Placental pericyte (primary cell): ENCODE data around the gene SGCA.

DNA sequence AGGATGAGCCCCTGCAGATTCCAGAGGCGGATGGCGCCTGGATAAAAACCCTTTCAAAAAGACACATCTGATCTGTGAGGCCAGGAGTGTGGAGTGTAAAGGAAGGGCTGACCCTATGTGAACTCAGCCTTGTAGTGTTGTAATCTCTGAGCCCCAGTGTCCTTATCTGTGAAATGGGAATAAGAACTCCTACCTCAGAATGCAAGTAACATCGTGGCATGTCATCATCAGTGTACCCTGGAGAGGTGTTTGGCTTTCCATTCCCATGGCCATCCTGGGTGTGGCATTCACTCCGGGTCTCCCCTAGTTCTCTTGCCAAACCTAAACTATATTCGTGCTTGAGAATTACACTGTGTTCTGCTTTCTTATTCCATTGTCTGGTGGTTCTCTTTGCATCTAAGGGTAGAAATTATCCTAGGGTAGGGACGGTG lies 1.9 kb downstream of the NXPH3 start:
- CAGE, long polyA plus RNA = no peak

DNA sequence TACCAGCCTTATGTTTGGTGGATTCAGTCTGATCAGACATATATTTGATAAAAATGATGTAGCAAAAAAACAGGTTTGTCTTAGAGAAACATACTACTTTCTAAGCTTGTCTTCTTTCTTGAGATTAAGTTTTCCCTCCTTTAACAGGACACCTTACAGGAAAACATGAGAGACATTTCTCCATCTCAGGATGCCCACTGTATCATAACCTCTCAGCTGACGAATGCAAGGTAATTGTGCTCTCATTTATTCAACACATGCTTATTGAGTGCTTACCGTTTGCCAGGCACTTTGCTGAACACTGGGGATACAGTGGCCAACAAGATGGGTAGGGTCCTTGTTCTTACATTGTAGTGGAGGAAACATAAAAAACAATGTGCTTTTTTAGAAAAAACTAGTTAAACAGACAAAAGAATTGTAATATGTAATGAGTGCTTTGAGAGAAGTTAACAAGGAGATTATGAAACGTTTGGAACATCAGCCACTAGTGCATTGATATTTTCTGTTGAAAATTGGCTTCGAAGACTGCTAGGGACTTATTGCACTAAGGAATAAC lies 16.8 kb downstream of the KAT7 start:
- CAGE, long polyA plus RNA = no peak

- CAGE, long polyA plus RNA = no peak
Measured at GRCh38 chr17:49835354-49835686, 12.5 kb downstream of the TAC4 start.

DNA sequence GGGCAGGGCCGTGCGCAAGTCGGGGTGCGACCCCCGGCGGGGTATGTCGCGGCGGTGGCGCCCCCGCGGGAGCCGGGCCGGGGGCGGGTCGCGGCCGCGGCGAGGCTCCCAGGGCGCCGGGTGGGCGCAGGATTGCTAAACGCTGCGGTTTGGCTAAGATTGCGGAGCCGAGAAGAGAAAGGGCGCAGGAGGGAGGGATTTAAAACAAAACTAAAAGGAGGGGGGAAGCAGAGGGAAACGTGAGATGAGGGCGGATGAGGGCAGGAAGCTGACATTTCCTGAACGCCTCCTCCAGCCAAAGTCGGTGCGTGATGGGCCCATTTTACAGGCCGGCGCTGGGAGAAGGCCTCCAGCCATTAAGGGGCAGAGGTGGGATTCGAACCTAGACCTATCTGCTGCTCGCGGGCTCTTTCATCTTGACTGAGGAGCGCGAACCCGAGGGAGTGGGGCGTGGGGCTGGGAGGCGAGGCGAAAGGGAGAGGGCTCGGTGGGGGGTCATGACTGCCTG lies 3.5 kb upstream of the TAC4 start:
- CAGE, long polyA plus RNA = no peak

DNA sequence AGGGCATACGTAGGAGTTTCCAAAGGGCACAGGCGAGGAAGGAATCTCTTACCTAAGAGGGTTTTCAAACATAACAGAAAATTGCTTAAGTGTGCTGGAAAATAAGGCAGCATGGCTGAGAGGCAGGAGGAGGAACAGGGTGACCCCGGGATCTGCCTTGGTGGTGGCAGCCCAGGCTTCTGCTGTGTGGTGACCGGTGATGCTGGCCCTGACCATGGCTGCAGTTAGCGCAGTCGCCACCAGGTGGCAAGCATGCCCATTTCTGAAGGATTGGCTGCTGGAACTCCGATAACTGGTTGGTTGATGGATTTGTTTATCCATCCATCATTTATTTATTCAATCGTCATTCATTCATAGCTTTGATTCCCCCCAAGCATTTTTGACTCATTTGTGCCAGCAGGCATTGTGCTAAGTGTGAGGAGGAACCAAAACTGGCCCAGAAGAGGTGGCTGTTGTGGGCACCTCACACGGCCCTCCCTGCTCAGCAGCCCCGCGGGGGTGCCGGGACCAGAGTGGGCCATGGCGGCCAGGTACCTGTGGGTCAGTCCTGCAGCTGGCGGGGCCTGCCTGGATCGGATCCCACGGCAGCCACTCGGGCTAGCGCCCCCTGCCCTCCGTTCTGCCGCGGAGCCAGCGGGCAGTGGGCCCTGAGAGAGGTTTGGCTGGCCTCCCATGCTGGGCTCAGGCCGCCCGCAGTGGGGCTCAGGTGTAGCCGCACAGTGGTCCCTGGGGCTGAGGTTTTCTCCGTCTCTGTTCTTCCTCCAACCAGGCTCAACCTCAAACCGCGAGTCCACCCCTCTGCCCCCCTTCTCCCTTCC lies 28.9 kb upstream of the ITGA3 start:
- CAGE, long polyA plus RNA = no peak

GRCh38 chr17:50037634-50038092 lies 18.2 kb upstream of the ITGA3 start:
- CAGE, long polyA plus RNA = no peak

DNA sequence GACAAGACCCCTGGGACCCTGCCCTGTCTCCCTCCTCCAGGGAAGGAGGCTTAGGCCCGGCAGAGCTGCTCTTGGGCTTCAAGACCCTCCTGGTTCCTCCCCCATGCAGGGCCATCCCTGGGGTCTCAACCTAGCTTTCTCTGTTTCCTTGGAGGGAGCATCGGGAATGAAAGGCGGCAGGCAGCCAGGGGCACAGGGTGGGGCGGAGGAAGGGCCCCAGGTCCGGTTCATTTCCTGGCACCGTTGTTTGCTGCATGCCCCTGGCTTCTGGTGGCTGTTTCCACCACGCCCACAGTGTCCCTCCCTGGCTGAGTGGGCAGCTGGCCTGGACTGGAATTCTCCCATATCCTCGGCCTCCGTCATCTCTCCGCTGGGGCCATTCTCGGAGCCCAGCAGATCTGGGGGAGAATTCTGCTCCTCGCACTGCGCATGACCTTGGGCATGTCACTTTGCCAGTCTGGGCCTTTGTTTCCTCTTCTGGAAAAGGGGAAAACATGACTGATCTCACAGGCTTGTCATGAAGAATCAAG lies 12.2 kb upstream of the ITGA3 start:
- CAGE, long polyA plus RNA = no peak

- CAGE, long polyA plus RNA = no peak
Measured at GRCh38 chr17:50079945-50080460, 15.1 kb upstream of the PDK2 start.

GRCh38 chr17:50087536-50088064 lies 7.6 kb upstream of the PDK2 start:
- CAGE, long polyA plus RNA = no peak

DNA sequence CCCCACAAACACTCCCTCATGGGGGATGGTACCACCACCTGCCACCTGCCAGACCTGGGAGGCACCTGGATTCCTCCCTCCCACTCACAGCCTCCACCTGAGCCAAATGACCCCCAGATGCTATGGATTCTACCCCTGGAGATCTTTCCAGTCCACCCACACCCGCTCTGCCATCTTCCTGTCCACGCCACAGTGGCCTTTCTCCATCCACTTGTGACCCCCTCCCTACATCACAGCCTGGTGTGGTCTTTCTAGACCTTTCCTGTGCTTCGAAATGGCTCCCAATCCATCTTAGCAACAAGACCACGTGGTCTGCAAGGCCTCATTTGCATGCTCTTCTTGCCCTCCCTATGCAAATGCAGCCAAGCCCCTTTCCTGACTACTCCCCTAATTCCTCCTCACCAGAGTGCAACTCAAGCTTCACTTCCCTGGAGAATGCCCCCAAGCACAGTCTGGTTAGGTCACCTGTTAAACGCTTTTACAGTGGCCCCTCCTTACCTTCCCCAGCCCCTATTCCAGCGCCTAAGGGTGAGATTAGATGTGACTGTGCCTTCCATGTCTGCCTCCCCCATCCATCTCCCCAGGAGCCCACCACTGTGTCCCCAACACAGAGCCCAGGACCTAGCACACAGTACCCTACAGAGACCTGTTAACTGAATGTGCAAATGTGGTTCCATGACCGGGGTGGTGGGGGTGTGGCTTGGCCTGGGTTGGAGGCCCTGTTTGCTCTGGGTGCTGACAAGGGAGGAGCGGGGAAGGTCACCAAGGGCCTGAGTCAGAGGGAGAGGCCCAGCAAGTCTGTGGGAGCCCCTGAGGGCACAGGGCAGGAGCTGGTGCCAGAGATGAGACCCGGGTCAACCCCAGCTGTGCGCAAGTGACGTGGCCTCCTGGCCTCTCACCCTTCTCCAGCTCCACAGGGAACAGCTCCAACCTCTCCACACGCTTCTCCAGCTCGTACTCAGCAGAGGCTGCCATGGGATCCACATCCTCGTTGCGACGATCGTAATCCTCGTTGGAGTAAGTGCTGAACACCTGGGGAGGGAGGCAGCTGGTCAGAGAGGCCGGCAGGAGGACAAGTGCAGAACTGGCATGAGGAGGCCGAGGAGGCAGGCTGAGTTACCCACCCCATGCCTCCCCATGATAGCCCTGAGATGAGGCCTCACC lies 5.9 kb downstream of the PPP1R9B start:
- CAGE, long polyA plus RNA = no peak

- CAGE, long polyA plus RNA = no peak
Measured at GRCh38 chr17:50161328-50162173, 4.3 kb upstream of the SGCA start.

DNA sequence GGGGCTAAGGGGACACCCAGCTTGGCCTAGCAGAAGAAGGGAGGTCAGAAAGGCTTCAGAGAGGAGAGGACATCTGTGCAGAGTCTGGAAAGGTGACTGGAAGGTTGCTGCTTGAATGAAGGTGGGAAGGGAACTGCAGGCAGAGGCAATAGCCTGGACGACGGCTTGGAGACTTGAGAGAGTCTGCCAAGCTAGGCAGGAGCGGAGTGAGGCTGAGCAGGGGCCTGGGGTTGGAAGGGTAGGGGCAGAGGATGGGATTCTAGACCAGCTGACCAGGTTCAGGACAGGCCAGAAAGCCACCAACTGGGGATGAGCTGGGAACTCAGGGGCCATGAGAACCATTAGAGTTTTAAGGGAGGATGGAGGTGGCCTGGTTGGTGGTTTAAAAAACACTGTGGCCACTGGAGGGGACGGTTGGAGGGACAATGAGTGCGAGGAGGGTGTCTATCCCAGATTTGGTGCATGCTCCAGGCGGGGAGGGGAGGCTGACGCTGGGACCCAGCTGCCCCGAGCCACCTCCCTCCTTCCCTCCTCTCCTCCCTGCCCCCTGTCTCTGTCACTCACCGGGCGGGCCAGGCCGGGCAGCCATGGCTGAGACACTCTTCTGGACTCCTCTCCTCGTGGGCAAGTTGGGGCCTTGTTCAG lies at the start of gene SGCA:
SGCA (plus strand) TSS at position 552 of the 645 bp plus-strand sequence.
- CAGE, long polyA plus RNA = no peak

GRCh38 chr17:50184052-50185195 lies 17.0 kb downstream of the COL1A1 start:
- CAGE, long polyA plus RNA = no peak

DNA sequence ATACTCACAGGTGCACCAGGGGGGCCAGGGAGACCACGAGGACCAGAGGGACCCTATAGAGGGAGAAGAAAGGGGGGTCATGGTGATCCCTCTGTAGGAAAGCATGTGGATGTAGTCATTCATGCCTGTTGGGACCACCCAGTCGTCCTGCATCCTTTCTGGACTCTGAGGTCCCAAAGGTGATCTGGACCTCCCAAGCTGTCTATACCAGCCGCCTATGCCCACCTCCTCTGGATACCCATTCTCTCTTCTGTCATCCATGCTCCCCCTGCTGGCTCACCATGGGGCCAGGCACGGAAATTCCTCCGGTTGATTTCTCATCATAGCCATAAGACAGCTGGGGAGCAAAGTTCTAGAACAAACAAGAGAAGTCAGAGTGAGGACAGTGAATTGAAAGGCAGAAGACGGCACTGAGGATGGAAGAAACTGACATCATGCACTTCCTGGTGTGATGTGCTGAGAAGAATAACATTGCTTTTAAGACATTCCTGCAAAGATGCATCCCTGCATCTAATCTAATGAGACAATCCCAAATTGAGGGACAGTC lies 3.2 kb downstream of the COL1A1 start:
- CAGE, long polyA plus RNA = no peak

DNA sequence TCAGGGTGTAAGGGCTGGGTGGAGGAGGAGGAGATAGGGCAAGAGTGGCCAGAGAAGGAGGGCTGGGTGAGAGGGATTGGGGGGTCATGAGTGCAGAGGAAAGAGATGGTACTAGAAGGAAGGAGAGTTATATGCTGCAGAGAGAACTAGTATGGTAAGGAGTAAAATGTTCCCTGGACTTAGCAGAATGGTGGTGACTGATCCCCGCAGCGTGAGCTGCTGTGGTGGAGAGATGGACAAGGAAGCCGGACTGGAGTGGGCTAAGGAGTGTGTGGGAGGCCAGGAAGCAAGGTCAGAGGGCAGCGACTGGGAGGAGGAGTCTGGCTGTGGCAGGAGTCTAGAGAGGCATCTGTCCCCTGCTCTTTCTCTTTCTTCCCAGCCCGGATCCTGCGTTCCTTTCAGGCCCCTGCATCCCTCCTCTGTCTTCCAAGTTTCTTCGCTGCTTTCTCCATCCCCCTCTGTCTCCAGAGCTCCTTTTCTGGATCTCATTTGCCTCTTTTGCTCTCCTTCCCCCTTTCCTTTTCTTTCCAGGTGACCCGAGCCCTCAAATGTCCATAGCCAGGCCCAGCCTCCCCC lies 4.0 kb upstream of the COL1A1 start:
- CAGE, long polyA plus RNA = no peak

- CAGE, long polyA plus RNA = no peak
Measured at GRCh38 chr17:50283801-50284300, 9.6 kb downstream of the TMEM92 start.

GRCh38 chr17:50362834-50363671 lies 9.9 kb downstream of the MRPL27 start:
- CAGE, long polyA plus RNA = no peak

DNA sequence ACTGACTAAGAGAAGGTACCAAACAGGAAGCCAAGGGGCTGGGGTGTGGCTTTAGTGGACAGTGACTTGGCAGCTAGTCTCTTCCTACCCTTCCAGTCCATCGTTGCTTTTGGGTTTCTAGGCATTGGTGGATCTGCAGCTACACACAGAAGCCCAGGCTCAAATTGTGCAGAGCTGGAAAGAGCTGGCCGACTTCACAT lies 6.2 kb downstream of the EME1 start:
- CAGE, long polyA plus RNA = no peak

DNA sequence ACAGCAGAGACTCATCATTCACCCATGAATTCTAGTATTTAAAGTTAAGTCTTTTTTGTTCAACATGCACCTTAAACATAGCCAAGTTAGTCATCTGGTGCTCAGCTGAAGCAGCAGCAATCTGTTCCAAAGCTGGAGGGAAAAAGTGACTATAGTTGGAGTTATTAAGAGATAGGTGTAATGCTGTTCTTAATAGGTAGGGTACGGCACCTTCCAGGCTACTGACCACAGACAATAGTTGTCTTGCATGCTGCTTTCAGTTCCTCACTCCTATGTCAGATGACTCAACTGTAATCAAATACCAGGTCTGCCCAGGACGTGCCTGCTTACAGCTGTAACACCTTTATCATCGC lies 6.0 kb downstream of the LRRC59 start:
- CAGE, long polyA plus RNA = no peak

DNA sequence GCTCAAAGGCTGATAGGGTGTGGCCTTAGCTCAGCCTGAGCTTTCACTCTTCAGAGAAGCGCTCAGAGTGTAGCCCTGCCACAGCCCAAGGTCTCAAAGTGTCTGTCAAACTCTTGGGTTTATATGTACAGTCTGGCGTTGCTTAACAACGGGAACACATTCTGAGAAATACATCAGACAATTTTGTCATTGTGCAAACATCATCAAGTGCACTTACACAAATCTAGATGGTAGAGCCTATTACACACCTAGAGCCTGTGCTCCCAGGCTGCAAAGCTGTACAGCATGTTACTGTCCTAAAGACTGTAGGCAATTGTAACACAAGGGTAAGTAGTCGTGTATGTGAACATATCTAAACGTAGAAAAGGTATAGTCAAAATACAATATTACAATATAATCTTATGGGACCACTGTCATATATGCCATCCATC lies 20.8 kb downstream of the CHAD start:
- CAGE, long polyA plus RNA = no peak